Mononuclear cell (primary cell): ENCODE data around the genes SH2D3A, MBD3L4 and STXBP2.

GRCh38 chr19:6767327-6768322 is at the start of gene SH2D3A:
Gene SH2D3A, minus strand, starts transcription at chr19:6767435.
- RRBS, result 0% methylated on average over 6 of the region's 49 CpGs

GRCh38 chr19:6802306-6802991 is 29.9 kb downstream of the VAV1 start:
- RRBS, result 9% methylated on average over 2 of the region's 9 CpGs

GRCh38 chr19:6803007-6803489 is 30.5 kb downstream of the VAV1 start:
- RRBS, result no CpG with 5 or more reads among the region's 9 CpGs

DNA sequence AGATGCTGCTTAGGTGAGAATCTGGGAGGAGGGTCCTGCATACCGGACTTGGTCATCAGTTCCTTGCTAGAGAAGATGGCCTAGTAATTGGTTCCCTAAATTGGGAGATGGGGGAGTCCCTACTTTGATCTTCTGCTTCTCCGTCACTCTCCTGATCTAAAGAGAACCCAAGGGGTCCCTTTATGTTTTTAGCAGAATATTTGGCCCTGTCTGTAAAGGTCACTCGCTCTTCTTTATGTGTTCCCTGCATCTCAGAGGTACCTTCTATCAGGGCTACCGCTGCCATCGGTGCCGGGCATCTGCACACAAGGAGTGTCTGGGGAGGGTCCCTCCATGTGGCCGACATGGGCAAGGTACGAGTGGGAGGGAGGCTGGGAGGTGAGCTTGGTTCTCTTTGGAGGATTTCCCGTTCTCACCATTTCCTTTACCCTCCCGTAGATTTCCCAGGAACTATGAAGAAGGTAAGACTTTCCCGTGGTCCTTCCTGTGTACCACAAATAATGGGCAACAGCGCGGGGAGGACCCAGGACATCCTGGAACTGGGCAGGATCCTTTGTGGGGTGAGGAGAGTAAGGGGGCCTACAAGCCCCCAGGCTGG is 54.0 kb upstream of the ADGRE1 start:
- RRBS, result no CpG with 5 or more reads among the region's 13 CpGs

DNA sequence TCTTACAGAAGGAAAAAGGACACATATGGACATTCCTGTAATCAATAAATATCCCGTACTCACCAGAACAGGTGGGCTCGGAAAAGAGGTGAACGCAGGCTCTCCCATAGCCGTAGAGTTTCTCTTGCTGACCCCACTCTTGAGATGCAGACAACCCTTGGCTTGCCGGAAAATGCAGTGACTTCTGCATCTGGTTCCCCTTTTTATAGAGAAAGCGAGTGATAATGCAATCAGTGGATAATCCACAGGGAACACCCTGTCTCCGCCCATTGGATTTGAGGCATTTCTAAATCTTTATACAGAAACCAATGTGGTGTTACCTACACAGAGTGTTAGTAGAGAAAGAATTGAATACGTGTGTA is at the start of gene MBD3L4:
Gene MBD3L4 (minus strand): TSS at position 143 of the 362 bp plus-strand sequence.
- RRBS, result no CpG with 5 or more reads among the region's 8 CpGs

GRCh38 chr19:7114486-7114873 is 45.0 kb downstream of the ZNF557 start:
- RRBS, result no CpG with 5 or more reads among the region's 5 CpGs

DNA sequence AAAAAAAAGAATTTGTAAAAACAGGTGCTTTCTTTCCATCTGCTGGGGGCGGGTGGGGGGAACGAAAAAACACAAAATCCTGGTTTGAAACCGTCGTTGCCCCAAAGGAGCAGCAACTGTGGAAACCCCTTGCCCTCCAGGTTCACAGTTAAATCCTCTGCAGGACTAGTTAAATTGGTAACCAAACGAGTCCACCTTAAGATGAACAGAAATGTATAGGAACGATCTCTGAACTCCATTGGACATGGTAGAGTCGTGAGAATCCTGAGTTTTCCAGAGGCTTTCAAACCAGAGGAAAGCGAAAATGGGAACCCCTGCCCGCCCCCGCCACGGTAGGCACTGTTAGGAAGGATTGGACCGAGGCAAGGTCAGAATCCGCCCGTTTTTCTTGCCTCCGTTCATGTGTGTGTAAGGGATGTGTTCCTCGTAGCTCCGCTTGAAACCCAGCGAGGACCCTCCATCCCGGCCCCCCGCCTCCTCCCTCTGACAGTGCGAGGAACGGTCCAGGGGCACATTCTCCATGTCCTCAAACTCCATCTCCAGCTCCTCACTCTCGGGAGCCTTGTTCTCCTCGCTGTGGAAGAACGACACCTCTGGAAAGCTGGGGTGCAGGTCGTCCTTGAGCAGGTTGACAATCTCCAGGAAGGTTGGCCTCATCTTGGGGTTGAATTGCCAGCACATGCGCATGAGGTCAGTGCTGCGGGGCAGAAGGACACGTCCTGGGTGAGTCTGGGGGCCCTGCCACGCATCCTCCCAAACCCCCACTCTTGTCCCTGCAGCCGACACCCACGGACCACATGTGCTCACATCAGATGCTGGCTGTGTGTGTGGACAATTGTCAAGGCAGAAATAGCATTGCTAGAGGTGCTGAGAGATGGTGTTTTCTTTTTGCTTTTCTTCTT is 47.5 kb downstream of the ZNF557 start:
- RRBS, result no CpG with 5 or more reads among the region's 32 CpGs

- RRBS, result no CpG with 5 or more reads among the region's 2 CpGs
Observed at GRCh38 chr19:7145412-7145860, 75.9 kb downstream of the ZNF557 start.

DNA sequence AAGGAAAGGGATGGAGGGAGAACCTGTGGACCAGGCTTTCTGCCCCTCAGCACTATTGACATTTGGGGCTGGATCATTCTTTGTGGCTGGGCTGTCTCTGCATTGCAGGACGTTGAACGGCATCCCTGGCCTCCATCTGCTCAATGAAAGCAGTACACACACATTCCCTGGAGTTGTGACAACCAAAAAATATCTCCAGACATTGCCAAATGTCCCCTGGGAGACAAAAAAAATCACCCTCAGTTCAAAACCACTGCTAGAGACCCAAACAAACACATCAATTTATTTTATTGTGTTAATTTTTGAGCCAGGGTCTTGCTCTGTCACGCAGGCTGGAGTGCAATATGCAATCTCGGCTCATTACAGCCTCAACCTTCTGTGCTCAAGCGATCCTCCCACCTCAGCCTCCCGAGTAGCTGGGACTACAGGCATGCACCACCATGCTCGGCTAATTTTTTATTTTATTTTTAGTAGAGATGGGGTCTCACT is 43.2 kb downstream of the INSR start:
- RRBS, result no CpG with 5 or more reads among the region's 7 CpGs

- RRBS, result 2% methylated on average over 11 of the region's 29 CpGs
Observed at GRCh38 chr19:7294707-7295337, 608 bp upstream of the INSR start.

DNA sequence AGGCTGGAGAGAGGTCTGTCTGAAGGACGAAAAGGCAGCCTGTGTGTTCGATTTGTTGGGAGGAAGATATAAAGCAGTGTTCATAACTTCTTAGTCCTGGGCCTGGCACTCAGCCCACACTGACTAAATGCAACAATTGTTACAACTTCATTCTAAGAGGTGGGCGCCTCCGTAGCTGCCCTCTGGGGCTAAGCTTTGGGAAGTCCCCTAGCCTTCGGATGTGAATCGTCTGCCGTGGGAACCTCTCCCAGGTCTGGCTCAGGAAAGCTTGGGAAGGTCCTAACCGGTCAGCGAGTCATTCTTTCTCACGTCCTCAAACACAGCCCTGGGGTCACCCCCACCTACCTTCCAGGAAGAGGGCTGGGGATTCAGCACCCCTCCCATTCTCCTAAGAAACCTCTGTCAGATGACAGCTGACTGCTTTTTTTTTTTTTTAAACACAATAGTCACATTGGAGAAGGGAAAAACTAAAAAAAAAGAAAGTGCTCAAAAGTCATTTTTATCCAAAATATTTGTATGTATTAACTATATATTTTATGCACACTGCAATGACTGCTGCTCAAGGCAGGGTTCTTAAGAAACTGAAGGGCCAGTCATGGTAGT is 15.0 kb upstream of the ARHGEF18 start:
- RRBS, result no CpG with 5 or more reads among the region's 10 CpGs

DNA sequence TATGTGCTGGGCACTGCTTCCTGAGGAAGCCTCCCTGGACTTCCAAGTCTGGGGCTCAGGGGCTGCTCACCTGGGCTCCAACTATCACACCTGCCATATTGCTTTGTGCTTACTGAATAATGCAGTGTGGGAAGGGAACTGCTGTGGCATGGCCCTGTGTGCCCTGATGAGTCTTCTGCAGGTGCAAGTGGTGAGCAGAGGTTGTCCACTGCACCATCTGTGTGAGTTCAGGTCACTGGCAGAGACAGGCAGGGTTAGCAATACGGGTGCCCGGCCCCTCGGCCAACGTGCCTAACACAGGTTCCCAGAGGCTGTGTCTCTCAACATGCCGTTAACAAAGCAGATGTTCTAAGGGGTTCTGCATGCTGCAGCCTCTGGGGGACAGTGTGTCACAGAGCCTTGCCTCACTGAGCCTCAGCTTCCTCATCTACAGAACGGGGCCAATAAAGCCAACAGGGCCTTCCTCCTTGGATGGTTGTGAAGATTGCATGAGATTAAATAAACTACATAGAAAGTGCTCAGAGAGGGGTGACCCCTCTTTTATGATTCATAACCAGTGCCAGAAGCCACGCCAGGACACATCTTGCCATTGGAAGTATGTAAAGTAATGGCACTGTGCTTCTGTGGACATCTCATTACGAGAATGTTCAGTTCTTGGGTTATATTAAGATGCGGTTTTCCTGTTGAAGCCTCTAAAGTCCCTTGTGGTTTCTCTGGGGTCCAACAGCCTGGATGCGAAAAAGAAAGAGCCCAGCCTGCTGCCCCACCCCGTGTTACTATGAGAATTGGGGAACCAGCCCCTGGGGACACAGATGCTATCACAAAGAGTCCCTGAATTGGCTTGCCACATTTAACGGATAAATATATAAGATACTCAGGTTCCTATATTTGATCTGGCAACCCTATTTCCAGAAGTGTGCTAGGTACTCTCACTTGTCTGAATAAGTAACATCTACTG is 11.2 kb upstream of the ARHGEF18 start:
- RRBS, result no CpG with 5 or more reads among the region's 12 CpGs

DNA sequence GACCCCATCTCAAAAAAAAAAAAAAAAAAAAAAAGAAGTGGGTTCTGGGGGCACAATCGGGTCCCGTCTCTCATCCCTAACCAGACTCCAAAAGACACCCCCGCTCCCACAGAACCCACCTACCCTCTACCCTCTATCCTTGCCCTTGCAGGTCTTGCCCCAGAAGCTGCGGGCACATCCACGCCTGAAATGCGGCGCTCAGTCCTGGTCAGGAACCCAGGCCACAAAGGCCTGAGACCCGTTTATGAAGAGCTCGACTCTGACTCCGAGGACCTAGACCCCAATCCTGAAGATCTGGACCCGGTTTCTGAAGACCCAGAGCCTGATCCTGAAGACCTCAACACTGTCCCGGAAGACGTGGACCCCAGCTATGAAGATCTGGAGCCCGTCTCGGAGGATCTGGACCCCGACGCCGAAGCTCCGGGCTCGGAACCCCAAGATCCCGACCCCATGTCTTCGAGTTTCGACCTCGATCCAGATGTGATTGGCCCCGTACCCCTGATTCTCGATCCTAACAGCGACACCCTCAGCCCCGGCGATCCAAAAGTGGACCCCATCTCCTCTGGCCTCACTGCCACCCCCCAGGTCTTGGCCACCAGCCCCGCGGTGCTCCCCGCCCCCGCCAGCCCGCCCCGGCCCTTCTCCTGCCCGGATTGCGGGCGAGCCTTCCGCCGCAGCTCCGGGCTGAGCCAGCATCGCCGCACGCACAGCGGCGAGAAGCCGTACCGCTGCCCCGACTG is 3.2 kb upstream of the MCOLN1 start:
- RRBS, result 97% methylated on average over 17 of the region's 49 CpGs

GRCh38 chr19:7525968-7526752 is 3.7 kb downstream of the MCOLN1 start:
- RRBS, result 100% methylated on average over 1 of the region's 20 CpGs

GRCh38 chr19:7533714-7534395 is 1.7 kb upstream of the PNPLA6 start:
- RRBS, result 8% methylated on average over 10 of the region's 50 CpGs

GRCh38 chr19:7550893-7551975 is 15.7 kb downstream of the PNPLA6 start:
- RRBS, result 76% methylated on average over 25 of the region's 59 CpGs

GRCh38 chr19:7636653-7637308 is at the start of gene STXBP2:
Gene STXBP2, plus strand, starts transcription at chr19:7637110.
- RRBS, result 3% methylated on average over 18 of the region's 55 CpGs

DNA sequence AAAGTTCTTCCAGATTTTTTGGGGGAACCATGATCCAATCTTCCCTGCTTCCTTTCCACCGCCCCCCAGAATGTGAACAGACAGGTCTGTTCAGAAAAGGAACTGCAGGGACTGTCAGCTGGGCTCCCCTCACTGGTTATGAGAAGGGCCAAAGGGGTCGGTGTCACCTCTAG is 4.6 kb downstream of the TRAPPC5 start:
- RRBS, result no CpG with 5 or more reads among the region's 2 CpGs

- RRBS, result 3% methylated on average over 2 of the region's 36 CpGs
Observed at GRCh38 chr19:7789357-7789965, 26.4 kb downstream of the CLEC4M start.

DNA sequence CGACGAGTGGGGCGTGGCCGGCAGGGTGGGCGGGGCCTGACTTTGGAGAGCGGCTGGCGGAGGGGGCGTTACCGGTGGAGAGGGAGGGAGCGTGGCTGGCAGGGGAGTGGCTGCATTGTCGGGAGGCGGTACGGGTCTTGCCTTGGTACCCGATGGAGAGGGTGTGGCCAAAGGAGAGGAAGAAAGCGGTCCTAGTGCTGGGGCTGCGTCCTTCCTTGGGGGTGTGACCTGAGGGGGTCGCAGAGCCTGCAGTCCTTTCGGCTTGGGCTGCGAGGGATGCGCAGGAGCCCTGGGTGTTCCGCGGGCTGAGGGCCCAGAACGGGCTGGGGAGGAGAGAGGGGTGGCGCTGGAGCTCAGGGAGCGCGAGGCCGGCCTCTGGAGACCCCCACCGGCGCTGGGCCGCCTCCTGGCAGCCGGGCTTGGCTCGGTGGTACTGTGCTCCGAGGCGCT is 2.0 kb downstream of the PRR36 start:
- RRBS, result 16% methylated on average over 10 of the region's 34 CpGs